ENCODE results near the genes WDCP and ITSN2.

GRCh38 chr2:24046866-24048170 is at the start of gene WDCP:
WDCP (minus strand) TSS chr2:24047391.
- PRO-cap: unidirectional peak, minus-strand start at chr2:24047391

GRCh38 chr2:24050170-24050714 is 701 bp downstream of the FKBP1B start:
- PRO-cap: no peak

GRCh38 chr2:24359977-24361042 is at the start of gene ITSN2:
ITSN2 (minus strand) TSS chr2:24360536.
- PRO-cap: bidirectional peak, plus-strand start at chr2:24360658, minus-strand start at chr2:24360512; bidirectional peak, plus-strand start at chr2:24360851, minus-strand start at chr2:24360755

DNA sequence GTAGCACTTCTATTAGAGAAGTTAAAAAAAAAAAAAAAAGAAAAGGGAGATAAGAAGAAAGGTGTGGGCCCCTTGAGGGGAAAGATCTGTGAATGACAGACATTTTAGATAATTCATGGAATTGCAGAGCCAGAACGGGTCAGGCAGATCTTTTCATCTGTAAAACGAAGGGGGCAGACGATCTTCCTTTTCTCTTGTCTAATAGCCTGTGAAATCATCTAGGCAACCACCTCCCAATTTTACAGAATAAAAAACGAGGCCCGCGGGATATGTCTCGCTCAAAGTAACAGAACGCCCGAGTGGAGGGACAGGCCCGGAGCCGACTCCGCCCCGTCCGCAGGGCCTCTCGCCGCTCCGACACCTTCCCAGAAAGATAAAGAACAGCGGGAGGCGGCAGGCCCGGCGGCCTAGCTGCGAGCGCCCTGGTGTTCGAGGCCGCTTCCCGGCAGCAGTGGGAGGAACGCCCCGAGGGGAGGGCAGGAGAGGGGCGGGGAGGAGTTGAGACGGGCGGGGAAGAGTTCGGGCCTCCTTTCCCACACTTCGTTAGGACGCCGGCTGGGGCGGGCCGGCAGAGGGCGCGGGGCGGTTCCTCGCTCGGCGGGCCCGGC is 492 bp upstream of the NCOA1 start:
- PRO-cap: bidirectional peak, plus-strand start at position 546 of the sequence, minus-strand start at position 453 of the sequence

DNA sequence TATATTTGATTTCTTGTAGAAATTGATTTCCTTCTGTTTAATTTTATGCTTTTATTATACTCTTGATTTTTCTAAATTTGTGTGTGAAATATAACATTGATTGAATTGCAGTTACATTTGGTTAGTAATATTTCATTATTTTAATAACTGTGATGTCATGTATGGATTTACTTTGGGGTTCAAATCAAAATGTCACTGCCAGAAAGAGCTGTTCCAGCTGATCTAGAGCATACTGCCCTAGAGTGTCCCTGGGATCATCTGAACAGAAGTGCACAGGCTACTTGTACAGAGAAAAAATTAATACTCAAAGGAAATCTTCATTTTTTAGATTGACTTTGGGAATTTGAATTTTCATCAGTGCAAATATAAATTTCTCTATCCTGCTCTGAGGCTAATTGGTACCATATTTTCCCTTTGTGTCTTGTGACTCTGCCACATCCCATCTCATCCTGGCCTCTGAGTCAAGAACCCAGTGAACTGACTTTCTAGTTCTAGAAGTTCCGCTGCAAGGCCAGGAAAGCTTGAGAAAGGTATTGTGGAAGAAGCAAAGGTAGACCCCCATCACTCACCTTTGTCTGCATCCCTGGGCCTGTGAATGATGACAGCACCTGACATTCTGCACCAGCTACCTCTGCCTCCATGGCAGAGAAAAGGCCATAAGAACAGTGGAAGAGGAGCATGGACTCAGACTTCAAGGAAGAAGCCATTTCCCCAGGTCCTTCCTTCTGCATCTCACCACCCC is 23.7 kb downstream of the PTRHD1 start:
- PRO-cap: no peak

DNA sequence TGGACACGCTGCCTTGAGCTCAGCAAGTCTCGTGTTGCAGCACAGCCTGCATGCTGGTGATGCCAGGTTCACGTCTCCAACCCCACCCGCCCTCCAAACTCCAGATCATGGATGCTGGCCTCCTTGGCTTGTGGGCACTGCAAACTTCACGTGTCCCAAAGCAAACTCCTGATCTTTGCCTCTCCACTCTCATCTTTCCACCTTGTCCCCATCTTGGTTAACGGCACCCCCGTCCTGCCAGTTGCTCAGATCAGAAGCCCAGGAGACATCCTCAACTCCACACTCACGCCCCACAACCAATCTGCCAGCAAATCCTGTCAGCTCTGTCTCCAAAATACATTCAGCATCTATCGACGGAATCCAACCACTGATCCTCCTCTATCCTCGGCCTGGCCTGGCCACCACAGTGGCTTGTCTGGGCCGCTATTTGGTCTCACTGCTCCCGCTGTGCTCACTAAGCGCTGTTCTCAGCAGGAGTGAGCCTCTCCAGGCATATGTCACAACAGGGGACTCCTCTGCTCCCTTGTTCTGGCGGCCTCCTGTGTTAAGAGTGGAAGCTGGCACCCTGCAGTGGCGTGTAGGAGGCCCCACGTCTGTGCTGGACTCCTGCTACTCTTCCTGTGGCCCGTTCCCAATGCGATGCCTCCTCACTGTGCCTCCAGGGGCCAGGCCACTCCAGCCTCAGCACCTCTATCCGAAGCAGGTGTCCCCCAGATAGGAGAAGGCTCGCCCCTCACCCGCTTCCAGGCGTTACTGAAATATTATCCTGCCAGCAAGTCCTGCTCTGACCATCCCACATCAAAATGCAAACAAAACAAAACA is 39.7 kb downstream of the CENPO start:
- PRO-cap: no peak

DNA sequence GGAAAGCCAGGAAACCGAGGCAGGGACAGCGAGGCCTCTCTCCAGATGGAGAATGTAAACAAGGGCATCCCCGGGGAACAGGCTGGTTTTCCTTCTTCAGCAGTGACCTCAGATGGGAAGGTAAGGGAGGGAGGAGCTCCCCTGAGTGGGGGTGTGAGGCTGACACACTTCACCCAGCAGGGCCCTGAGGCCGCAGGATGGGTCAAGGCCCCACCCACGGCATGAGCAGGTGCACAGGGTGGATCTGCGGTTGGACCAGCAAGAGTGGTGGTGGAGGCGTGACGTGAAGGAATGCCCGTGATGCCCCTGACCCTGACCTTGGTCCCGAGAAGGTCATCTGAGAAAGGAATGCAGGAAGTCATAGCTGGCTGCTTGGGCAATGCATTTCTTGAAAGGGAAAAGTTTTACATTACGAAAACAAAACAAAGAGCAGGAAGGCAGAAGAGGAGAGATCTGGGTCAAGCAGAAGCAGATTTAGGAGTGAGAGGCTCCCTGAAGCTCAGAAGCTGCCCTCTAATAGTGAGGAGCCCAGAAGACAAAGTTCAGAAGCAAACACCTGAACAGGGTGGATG is 48.1 kb downstream of the ADCY3 start:
- PRO-cap: no peak

DNA sequence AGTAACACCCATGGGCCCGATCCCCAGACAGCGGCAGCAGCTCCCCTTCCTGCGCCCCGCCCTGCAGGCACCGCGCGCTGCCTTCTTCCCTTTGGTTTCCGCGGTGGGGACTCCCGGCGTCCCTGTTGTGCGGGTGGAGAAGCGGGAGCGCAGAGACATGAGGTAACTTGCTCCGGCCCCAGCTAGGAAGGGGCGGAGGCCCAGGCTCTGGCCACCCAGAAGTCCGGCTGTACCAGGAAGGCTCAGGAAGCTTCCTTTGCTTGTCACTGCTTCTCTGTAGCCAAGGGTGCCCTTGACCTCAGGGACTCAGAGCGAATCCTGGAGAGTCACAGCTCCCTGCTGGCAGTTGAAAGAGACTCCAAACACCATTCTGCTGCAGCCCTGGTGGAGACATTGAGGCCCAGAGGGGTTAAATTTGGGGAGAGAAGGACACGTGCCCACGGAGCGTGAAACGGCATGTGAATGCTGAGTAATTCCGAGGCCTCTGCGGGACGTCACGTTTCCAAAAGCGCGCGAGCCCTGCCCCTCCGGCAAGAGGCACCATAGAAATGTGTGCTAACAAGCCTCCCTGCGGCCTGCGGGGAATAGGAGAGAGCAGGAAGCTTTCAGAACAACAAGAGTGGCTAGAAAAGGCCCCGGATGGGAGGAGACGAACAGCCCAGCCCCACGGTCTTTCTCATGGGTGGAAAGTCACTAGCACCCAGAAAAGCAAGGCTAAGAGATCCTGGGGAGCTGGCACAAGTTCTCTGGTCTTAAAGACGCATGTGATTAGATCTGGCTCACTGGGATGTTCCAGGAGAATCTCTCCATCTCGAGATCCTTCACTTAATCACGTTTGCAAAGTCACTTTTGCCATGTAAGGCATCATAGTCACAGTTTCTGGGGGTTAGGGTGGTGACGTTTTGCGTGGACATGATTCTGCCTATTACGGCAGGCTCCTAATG is 6.8 kb upstream of the ADCY3 start:
- PRO-cap: no peak

DNA sequence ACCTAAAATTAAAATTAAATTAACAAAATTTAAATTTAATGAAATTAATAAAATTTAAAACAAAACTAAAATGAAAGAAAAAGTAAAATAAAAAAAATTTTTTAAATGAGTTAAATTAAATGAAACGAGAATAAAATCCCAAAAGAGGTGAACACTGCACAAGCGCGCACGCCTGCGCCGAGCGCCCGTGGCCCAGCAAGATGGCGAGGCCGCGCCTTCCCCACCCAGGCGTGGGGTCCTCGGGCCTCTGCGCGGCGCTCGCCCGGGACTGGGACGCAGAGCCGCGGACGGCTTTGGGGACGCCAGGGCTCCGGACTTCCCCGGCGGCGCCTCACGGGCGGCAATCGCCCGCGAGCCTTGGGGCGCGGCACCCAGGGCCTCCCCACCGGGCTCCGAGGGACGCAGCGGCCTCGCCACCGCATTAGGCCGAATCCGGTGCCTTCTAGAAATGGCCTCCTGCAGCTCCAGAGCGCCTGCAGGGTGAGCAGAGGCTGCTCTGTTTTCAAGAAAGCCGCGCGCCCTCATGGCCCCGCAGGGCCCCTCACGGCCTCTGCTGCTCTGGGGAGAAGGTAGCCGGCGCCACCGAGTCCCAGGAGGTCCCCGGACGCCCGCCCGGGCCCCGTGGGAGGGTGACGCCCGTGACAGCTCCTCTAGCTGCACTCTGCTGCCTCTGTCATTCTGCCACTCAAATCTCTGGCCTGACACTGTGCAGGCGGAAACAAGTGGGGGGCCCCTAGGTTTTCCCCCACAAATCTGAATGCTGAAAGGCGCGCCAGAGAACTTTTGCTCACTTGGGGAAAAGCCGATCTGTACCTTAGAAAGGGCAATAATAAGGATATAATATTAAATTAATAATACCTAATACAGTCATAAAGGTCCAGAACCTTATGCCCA is 35.9 kb upstream of the POMC start:
- PRO-cap: unidirectional peak, minus-strand start at position 623 of the sequence

DNA sequence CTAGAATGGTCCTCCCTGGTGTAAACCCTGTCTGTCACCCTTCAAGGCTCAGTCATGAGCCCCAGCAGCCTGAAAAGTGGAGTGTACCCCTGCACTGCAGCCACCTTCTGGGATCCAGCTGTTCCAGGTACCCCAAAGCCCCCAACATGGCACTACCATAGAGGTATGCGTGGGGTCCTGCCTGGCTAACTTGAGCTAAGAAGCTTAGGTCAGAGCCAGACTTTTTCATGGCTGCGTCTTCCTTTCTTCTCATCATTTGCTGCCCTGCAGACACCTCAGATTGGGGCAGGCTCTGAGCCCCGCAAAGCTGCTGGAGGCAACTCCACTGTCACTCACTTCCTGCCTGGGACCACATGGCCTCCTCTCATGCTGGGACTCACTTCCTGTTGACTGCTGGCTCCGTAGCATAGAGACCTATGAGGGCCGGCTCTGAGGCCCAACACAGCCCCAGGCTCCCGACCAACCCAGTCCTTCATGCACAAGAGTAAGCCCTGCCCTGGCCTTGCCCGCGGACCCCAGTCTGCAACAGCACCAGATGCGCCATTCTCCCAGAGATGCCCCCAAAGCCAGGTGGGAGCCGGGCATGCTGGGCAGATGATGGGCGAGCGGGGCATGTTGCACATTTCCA is 55.8 kb downstream of the DNMT3A start:
- PRO-cap: bidirectional peak, plus-strand start at position 386 of the sequence, minus-strand start at position 258 of the sequence

- PRO-cap: no peak
Observed at GRCh38 chr2:25332372-25332947, 9.3 kb downstream of the DNMT3A start.

- PRO-cap: no peak
Observed at GRCh38 chr2:25372431-25373016, 30.8 kb upstream of the DNMT3A start.

DNA sequence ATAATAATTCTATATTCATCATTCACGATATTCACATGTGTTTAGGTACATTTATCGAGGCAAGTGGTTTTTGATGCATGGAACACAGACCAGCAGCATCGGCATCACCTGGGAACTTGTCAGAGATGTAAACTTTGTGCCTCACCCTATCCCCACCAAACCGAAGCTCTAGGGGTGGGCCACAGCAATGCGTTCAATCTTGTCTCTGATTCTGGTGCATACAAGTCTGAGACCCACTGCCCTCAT is 78.1 kb upstream of the DNMT3A start:
- PRO-cap: bidirectional peak, plus-strand start at position 68 of the sequence, minus-strand start outside the sequence

DNA sequence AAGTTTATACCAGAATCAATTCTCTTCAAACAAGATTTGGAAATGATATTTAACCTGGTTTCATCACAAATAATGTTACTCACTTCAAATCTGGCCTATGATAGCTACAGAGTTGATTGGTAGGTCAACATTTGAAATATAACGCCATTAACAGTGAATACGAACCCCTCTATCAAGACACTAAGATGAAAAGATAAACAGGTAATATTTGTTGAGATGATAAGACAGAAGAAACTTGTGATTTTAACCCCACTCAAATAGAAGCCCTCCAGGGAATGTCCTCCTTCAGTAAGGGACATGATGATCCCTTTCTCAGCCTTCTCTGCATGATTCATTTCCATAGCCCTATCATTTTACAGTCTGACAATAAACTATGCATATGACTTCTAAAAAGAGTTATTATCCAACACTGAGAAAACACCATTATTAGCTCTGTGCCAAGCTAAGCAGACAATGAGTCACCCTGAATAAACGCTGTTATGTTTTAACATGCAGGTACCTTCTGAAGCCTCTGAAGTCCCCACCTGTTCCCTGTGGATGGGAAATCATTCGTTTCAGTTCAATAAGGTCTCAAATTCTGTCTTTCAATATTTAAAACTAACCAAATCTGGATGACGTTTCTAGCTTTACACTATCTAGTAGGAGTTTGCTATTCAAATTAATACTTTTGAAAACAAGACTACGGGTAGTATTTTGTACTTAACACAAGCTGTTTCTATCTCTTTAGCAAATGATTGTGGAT is 54.7 kb downstream of the DTNB start:
- PRO-cap: no peak

DNA sequence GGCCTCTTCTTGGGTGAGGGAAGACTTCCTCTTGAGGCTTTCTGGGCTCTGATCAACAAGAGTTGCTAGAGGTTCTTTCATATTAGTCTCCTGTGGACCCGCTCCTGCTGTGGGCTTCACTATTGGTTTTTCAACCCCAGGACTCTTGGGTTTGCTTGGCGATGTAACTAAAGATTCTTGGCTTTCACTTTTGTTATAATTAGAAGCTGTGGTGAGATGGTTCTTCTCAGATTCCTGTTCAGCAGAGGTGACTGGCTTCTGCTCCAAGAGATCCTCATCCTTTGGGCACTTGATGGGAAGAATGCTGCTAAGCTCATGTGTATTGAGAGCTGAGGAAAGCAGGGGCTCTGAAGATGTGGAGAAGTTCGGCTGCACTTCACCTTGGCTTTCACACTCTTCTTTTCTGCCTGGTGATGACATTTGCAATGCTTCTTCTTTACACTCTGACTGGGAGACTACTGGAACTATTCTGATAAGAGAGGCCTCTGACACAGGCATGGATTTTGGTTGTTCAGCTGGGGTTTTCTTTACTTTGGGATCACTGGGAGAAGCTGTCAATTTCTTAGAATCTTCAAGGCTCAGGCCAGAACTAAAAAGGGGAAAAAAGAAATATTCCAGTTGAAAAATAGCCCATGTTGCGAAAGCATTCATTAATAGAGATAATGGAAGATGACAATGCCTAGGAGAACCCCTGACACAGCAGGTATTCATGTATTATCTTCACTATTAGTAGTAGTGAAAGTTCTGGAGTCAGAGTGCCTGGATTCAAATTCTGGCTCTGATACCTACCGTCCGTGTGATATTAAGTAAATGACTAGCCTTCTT is 76.7 kb upstream of the DTNB start:
- PRO-cap: no peak

- PRO-cap: no peak
Observed at GRCh38 chr2:25799058-25799620, 79.1 kb downstream of the ASXL2 start.

DNA sequence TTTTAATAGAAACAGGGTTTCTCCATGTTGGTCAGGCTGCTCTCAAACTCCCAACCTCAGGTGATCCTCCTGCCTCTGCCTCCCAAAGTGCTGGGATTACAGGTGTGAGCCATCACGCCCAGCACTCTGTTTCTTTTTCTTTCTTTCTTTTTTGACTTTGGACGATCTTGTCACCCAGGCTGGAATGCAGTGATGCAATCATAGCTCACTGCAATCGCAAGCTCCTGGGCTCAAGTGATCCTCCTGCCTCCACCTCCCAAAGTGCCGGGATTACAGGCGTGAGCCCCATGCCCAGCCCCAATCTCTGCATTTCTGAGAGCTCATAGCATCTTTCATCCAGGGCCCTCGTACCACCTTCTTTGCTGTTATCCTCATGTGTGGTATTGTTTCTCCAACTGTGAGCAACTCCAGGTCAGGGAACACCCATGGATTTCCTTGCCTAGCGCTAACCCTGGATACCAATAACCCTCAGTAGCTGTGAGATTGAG is 17.2 kb upstream of the KIF3C start:
- PRO-cap: no peak

DNA sequence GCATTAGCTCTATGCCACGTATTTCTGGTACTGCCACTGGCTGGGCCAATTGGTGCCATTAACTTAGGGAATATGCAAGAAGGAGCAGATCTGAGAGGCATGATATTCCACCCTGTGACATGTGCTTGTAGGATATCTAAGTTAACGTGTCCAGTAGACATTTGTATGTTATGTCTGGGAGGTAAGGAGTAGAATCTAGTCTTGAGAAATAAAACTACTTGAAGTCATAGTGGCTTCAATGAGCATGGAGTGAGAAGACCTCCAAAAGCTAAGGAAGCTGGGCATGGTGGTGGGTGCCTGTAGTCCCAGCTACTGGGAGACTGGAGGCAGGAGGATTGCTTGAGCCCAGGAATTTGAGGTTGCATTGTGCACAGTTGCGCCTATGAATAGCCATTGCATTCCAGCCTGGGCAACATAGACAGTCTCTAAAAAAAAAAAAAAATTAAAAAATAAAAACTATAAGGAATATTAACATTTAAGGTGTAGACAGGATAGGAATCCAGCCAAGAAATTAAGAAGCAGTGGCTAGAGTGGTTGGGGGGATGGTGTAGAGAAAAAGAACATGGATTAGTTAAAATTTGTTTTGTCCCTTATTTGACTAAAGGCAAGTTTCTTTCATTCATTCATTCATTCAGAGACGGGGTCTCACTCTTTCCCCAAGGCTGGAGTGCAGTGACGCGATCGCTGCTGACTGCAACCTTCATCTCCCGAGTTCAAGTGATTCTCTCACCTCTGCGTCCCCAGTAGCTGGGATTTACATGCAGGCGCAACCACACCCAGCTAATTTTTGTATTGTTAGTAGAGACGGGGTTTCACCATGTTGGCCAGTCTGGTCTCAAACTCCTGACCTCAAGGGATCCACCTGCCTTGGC is 23.4 kb downstream of the RAB10 start:
- PRO-cap: no peak

DNA sequence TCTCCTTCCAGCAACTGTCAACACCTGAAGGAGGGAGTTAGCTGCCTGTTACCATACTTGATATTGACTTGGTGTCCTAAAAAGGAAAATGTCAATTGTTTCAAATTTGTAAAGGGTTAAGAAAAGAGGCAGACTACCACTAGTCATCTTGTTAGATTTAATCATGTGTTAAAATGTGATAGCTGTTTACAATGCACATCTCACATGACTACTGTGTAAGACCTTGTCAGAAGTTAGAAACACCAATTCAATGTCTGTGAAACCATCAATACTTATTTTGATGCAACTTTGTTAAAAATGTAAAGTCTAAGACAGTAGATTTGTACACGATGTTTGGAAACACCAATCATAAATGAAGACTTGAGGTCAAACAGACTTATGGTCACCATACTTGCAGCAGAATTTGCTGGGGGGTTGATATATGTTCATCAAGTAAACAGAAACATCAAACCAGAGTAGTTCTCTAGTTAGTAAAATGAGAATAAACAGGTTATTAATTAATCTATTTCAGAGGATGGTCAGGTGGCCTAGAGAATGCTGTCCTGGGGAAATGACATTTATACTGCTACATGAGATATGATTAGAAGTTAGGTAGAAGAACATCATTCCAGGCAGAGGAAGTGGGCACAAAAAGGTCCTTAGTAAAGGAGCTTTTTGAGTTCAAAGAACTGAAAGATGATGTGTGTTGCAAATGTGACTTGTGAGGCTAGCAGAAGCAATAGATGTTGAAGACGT is 33.8 kb downstream of the RAB10 start:
- PRO-cap: no peak

DNA sequence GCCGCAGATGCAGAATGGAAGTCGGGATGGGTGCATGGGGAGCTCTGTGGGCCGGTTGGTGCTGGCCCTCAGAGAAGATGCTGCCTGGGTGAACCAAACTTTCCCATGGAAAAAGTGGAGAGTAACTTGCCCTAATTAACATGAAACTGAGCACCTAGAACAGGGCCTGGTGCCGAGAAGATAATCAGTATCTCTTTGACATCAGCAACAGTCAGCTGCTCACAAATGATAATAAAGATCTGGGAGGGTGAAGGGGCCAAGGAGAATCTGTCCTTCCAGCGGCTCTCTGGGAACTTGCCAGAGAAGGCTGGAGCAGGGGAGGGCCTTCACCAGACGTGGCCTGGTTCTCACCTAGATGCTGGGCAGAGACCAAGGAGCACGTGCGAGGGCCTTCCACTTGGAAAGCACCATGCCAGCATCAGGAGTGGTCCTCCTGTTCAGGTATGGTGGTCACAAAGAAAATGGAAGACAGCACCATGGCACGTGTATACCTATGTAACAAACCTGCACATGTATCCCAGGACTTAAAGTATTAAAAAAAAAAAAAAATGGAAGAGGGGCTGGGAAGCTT is 18.9 kb downstream of the GAREM2 start:
- PRO-cap: no peak